Psoas muscle (tissue), 2 donors: ENCODE results near the genes STOML3 and MTRF1.

DNA sequence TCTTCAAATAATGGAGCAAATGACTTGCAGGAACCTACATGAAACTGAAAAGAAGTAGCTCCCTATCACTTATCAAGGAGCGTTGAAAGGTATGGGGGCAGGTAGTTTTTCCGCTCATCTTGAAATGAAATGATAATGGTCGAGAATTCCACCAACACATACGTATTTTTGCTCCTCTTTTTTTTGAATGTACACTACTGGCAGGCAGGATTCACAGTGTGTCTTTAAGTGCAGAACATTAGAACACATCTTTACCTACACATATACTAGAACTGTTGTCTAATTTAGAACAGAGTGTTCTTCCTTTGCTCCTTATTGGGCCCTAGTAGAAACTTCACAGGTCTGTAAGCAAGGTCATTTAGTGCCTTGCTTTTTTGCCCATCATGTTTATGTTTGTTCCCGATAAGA is 8.1 kb downstream of the CSNK1A1L start:
- PRO-cap, 2 experiments, result no peak in any of the 2 experiments

DNA sequence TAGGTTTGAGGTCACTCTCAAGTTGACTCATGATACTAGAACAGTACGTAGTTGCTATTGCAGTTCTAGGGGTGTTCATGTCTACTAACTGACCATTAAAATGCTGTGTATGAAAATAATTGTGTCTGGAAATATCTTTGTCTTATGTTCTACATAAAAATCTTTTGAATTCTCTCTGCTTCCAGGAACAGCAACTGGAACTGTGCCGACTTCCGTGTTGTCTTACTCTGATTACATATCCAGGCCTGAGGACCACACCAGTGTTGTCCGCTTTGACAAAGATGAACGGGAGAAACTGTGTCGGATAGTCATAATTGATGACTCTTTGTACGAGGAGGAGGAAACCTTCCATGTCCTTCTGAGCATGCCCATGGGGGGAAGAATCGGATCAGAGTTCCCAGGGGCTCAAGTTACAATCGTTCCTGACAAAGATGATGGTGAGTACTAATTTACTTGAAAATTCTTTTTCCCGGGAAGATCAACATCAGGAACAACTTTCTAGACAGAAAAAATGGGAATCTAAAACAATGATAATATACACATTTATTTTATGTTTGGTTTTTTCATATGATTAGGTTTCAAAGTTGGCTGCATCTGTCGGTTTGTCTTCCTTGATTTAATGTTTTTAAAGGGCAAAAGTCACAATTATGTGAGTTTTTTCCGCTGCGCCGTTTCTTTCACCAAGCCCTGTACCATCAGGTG is 97.6 kb downstream of the FREM2 start:
- PRO-cap, 2 experiments, result no peak in any of the 2 experiments

DNA sequence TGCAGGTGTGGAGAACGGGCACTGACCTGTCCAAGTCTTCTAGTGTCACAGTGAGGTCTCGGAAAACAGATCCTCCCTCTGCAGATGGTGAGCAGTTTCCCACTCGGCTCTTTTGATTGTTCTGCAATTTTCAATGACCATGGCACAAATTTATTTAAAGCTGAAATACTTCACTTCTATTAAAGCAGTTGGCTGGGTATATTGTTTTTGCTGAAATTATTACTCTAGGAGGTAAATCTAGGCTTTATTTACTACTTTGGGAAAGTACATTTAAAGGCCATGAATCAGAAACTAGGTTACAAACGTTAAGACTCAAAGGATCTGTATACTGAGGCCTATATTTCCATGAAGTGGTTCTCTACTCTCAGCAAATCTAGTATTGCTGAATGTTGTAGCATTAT is 144.0 kb downstream of the STOML3 start:
- PRO-cap, 2 experiments, result no peak in any of the 2 experiments

GRCh38 chr13:38990532-38991138 is at the start of gene STOML3:
STOML3 (minus strand) TSS chr13:38990831.
- PRO-cap, 2 experiments, result no peak in any of the 2 experiments

GRCh38 chr13:39040268-39040530 is 1.9 kb downstream of the NHLRC3 start:
- PRO-cap, 2 experiments, result no peak in any of the 2 experiments

DNA sequence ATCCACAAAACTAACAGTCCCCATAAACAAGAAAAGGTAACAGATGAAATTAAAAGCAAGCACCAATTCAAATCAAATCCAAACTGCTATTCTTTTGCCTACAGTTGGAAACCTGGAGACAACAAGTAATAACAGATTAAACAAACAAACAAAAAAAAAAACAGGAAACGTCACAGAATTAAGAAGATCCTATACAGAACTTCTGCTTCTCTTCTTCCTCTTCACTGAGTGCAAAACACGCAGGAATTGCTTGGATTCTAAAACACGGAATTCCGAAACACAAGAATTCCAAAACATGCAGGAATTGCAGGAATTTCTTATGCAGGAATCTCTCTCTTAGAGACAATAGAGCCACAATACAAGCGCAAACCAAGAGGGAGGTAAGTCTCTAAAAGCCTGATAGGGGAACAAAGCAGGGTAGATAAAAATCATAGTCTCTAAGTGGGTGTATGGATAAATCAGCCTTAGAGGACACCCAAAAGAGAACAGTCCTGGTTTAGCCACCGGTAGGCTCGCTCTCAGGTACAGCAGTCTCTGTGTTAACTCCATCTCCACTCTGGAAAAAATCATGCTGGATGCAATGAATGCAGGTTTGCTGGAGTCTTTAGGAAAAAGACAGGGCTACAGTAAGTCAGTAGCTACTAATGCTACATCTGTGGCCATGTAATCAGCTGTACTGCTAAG is 112.9 kb downstream of the LHFPL6 start:
- PRO-cap, 2 experiments, result no peak in any of the 2 experiments

DNA sequence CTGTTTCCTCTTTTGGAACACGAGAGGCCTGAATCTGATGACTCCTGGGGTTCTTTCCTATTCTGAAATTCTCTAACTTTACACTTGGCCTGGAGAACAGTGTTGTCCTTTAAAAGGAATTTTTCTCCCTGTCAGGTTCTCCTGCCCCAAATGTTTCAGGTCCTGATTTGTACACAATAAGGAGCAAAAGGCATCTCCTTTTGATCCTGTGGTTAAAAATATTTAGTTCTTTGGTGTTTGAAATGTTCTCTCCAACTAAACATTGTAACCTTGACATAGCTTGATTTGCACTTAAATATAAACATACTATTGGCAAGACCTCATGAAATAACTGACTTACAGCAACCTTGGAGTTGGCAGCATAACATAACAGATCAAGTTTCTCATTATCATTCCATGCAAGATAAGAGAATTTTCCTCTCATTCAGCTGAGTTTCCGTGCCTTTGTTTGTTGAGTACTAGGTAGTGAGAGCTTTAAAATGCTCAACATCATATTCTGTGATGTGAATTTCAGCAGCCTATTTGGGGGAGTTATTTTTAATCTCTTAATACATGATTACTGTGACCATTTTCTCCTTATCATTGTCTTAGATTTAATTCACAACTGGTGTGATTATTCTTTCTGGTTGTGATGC is 244.9 kb downstream of the COG6 start:
- PRO-cap, 2 experiments, result no peak in any of the 2 experiments

GRCh38 chr13:40060025-40060769 is 404.7 kb downstream of the COG6 start:
- PRO-cap, 2 experiments, result no peak in any of the 2 experiments

- PRO-cap, 2 experiments, result no peak in any of the 2 experiments
These were observed 228.3 kb downstream of the FOXO1 start for GRCh38 chr13:40438071-40438633.

DNA sequence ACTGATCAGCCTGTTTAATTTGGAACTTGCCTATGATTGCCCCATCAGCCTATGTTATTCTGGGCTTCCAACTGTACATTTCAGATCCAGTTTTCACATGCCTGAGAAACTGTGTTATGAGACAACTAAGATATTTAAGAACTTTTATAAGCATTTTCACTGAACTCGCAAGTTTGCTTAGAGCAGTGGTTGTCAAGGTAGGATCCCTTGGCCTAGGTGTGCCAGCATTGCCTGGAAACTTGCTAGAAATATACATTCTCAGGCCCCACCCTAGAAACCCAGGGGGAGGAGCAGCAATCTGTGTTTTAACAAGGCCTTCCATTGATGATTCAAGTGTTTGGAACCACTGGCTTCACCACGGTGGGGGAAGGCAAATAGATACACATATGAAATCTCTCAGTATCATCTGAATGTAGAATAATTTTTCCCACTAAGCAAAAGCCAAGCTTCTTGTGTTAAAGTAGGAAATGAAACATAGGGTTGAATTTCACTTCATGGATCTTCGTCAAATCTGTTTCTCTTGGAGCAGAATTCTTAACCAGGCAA is 213.2 kb downstream of the FOXO1 start:
- PRO-cap, 2 experiments, result no peak in any of the 2 experiments

DNA sequence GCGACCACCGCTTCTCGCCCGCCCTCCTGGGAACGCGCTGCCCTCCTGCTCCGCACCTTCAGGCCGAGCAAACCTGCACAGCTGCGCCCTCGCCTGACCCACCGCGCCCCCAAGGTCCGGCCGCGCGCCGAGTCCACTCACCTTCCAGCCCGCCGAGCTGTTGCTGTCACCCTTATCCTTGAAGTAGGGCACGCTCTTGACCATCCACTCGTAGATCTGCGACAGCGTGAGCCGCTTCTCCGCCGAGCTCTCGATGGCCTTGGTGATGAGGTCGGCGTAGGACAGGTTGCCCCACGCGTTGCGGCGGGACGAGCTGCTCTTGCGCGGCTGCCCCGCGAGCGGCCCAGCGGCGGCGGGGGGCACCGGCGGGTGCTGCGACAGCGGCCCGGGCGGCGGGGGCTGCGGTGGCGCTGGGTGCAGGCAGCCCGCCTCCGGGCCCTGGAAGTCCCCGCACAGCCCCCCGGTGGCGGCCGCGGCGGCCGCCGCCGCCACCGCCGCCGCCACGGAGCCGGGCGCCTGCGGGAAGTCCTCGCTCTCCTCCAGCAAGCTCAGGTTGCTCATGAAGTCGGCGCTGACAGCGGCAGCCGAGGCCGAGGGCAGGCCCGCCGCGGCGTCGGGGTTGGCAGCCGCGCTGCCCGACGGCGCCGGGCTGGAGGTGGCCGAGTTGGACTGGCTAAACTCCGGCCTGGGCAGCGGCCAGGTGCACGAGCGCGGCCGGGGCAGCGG is 836 bp downstream of the FOXO1 start:
- PRO-cap, 2 experiments, result peak in 2 of 2 experiments; most common plus-strand start position 203 of the sequence (in 2); most common minus-strand start position 651 of the sequence (in 2)

- PRO-cap, 2 experiments, result no peak in any of the 2 experiments
These were observed 2.9 kb upstream of the SLC25A15 start for GRCh38 chr13:40786336-40786998.

GRCh38 chr13:40801266-40802352 is 12.2 kb downstream of the SLC25A15 start:
- PRO-cap, 2 experiments, result no peak in any of the 2 experiments

GRCh38 chr13:40974584-40975419 is 44.3 kb downstream of the ELF1 start:
- PRO-cap, 2 experiments, result no peak in any of the 2 experiments

DNA sequence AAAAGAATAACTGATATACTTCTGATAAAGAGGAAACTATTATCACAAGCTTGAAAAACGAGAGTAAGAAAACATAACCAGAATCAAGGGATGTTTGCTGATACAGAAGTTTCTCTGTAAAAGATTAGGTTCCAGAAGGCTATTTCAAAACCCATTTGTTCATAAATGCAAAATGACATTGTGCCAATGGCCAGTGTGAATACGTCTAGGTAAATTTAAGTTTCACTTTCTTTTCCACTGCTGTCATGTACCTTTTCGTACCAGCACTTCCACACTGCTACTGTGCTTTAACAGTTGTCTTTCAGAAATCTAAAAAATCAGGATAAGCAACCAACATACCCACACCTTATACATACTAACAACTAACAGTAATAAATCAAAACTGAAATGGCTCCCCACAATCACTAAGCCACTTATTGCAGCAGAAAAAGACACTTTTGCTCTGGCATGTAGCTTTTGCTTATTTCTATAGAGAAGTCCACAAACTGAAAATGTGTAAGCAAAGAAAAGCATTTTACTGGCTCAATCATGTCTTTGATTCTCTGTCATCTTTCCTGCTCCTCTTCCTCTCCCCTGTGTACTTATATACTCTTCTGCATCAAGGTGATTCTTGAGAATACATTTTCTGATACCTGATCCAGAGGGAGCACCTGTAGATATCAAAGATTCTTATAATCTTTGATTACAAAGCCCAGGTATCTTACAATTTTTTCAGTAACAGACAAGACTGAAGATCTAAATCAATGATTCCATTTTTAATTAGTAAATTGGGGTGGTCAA is 34.3 kb downstream of the ELF1 start:
- PRO-cap, 2 experiments, result no peak in any of the 2 experiments

GRCh38 chr13:41055002-41055637 is 6.2 kb upstream of the WBP4 start:
- PRO-cap, 2 experiments, result no peak in any of the 2 experiments

GRCh38 chr13:41263173-41264070 is at the start of gene MTRF1:
MTRF1 (minus strand) TSS chr13:41263576.
- PRO-cap, 2 experiments, result peak in 2 of 2 experiments; most common plus-strand start chr13:41263607 (in 1); most common minus-strand start chr13:41263573 (in 2)

DNA sequence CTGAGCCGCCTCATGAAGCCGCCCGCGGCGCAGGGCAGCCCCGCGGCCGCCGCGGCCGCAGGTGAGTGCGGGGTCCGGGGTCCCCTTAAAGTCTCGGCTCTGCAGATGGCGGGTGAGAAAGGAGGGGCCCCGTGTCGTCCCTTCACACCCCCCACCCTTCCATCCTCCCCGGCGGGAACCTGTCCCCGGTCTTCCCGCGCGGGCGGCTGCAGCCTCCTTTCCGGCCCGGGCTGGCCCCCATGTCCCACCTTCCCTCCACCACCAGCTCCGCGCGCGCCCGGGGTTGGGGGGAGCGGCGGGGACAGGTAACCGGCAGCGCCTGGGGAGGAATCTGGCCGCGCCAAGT is 319 bp downstream of the RGCC start:
- PRO-cap, 2 experiments, result no peak in any of the 2 experiments

DNA sequence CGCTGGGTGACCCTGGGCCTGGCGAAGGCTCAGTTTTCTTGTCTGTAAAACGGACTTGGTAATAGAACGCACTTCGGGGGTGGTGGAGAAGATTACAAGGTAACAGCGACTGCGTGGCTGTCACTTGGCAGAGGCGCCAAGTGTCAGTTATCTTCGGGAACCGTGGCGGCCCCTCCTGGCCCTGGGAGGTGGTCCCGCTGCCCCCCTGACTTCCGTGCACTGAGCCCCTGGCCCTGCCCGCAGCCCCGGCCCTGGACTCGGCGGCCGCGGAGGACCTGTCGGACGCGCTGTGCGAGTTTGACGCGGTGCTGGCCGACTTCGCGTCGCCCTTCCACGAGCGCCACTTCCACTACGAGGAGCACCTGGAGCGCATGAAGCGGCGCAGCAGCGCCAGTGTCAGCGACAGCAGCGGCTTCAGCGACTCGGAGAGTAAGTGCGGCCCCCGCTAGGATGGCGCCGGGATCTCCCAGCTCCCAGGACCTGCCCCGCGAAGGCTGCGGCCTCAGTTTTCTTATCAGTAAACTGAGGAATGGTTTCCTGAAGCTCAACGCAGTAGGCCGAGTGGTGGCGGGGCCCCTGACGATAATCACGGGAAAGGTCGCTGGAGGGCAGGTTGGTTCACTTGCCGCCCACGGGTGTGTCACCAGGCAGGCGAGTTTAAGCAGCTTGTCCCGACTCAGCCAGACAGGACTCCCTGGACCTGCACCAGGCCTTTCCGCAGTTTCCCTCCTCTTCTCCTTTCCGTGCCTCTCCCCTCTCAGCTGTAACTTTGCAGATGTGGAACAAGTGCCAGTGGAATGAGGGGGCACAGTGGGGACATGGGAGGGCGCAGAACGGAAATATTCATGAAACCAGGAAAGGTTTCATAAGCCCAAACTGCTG is 933 bp downstream of the RGCC start:
- PRO-cap, 2 experiments, result no peak in any of the 2 experiments

DNA sequence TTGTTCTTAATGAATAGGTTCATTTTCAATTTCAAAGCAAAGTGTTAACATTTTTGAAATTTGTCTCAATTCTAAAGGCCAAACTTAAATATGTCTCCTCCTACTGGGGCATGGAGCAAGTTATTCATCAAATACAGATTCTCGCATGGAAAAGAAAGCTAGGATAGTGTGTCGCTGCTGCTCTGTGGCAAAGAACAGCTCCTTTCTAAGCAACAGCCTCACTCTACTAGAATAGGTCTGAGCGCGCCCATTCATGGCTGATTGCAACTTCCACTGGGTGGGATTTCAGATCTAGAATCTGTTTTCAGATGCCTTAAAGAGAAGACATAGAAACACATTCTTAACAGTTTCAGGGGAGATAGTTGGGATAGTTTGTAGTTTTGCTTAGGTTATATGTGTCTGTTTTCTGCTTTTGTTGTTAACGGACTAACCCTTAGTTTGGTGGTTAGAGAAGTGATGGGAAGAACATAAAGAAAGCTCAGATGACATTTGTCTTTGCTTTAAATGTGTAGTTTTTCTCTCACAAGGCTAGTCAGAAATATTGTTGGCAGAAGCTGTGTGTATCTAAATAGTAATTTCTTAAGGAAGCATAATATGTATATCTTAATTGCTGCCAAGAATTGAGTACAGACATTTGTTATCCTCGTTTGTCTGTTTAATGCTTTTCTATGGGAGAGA is 2.5 kb downstream of the RGCC start:
- PRO-cap, 2 experiments, result no peak in any of the 2 experiments